ENCODE data around the gene NCK2.

DNA sequence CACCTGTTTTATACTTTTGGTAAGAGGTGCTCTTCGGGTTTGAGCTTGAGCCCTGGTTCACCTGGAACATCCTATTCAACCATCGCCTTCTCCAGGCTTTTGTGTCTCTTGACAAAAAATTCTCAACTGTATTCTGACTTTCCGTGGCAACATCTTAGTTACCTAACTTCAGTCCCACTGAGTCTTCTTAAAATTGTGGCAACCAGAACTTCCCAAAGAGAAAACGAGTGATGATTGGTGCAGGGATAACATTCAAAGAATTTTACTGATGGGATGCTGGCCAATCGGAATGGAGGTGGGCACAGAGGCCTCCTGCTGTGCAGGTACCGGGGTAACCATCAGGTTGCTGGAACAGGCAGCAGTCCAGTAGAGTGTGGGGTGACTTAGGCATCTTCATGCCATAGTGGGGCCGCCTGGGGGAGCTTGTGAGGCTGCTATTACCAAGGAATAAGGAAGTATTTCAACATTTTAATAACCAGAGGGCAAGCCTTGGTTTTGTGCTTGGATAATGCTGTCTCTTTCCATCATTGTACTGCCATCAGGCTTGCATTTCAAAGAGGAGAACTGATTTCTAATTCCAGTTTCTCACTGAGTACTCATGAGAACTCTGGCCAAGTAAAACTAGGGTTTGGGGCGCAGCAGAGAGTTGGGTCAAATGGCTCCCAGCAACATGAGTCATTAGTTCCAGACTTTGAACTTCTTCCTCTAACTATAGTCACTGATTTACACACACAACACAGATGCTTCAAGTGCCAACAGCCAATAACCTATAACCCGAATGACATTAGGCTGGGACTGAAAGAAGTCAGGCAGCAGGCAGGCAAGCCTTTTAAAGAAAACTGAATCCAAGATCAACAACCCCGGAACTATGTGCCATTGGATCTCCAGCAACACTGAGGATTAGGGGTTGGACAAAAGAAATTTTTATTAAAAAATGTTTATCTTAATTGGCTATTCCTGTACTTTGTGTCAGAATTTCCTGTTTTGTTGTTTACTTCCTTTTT is 56.0 kb upstream of the FHL2 start:
- PRO-cap, result no peak

DNA sequence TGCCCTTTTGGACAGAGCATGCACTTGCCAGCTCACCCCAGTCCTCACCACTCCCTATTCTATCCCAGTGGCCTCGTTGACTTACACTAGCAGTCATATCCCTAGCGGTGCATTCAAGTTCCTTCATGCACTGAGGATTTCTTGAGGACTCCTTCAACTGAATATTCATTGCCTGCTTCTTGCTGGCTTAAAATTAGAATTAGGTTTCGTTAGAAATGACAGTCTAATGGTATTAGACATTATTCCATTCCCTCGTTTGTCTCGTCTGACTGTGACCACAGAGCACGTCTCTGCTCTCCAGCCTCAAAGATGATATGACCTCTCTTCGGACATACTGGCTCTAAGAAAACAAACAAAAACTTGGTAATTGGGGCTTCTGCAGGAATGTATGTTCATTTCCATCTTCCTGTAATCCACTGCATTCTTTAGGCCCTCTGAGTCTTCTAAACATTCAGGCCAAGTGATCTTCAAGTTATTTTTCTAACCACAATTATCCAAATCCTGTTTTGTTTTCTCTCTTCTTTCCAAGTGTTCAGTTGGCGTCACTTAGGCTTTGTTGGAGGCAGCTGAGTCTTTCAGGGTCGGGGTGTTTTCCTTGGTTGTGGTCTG is 88.2 kb upstream of the FHL2 start:
- PRO-cap, result no peak

DNA sequence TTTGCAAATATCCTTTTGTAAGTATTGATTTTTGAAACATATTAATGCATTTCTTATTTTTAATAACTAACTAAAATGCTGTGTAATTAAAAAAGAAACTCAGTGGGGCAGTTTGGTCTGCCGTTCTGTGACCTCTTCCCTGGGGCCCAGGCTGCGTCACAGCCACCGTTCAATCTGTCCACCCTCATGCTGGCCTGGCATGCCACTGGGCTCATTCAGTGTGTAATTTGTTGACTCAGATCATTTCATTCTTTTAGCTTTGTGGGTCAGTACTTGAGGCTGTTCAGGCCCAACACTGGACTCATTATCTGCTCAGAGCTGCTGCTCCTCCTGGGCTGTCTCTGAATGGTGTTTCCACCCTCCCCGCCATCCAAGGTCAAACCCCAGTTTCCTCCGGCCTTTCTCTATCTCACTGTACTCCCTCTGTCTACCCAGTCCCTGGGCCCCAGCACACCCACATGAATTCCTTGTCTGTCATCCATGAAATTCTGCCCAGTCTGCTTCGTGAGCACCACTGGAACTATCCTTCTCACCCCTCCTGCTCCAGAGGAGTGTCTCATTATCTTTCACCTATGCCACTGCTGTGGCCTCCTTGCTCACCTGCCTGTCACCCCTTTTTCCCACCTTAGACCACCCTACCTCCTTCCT is 152.4 kb upstream of the NCK2 start:
- PRO-cap, result no peak

- PRO-cap, result bidirectional peak, plus-strand start at chr2:105744912, minus-strand start at chr2:105744737
Measured at GRCh38 chr2:105744601-105745199, at the start of gene NCK2. NCK2 (plus strand) TSS chr2:105744912.

GRCh38 chr2:105755842-105756317 is 11.2 kb downstream of the NCK2 start:
- PRO-cap, result no peak

GRCh38 chr2:105789789-105790747 is 45.4 kb downstream of the NCK2 start:
- PRO-cap, result no peak

GRCh38 chr2:105843894-105844556 is 99.3 kb downstream of the NCK2 start:
- PRO-cap, result no peak

DNA sequence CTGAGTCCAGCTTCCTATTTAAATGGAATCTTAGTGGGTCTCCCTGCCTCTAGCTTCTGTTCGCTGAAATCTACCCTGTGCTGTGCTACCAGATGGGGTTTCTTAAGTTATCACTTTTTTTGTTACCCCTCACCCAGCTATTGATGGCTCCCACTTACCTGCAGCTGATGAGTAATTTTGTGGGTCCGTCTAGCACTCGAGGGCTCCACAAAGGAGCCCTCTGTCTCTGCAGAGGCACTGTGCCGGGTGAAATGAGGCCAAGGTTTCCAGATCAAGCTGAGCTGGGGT is 128.1 kb upstream of the ECRG4 start:
- PRO-cap, result no peak

DNA sequence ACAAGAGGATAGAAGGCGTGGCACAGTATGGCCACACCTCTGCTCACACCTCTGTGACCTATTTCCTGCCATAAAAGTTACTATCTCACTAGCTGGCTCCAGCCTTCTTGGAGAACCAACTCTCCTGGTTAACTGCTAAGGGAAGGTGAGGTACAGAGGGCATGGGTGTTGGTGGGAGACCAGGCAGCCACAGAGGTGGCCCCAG is 37.2 kb upstream of the ECRG4 start:
- PRO-cap, result no peak

DNA sequence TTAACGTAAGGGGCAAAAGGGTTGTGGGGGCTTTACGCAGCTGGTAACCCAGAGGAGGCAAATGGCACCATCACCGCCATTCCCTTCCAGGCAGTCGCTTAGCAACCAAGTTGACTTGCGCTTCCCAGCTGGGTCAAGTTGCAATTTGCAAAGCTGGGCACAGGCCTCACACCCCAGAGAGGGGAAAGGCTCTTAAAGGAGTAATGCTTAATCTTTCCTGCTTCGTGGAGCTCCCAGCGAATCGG is 583 bp downstream of the ECRG4 start:
- PRO-cap, result no peak

DNA sequence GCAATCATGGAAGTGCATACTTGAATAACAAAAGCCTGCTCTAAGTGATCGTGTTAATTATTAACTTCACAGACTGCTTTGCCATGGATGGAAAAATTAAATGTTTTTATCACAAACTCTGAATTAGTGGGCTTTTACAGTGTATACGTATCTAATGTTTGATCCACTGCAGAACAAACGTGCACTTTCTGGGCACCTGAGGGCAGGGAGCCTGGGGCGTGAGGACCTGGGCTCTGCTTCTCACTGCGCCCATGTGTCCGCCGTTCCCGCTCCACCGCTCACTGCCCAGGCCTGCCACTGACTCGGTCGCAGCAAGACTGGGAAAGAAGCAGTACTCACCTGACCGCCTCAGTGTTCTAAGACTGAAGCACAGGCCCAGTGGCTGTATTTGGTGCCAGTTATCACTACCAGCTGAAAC is 48.0 kb downstream of the ECRG4 start:
- PRO-cap, result no peak

GRCh38 chr2:106124804-106125535 is 59.5 kb downstream of the ECRG4 start:
- PRO-cap, result no peak

DNA sequence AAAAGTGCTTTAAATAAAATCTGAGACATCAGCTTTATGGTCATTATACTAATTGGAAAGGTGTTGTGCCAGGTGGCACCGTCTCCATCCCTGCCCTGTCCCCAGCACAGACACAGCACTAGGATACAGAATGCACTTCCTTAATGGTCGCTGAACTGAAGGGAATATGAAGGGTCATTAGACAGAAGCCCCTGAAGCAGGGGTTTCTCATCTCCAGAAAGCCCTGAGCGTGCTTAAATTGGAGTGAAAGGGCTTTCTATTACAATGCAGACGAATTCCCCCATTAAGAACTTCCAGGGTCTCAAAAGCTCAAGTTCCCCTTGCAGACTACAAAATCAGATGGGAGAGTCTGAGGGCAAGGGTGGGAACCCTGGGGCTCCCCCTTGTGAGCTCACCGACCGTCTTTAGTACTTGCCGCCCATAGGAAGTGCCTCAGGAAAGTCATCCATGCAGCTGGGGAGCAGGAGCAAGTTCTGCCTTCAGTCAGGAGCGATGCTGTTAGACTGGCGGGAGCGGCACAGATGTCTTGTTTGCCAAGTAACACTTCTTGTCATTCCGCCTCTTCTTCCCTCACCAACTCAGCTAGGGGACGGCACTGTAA is 34.4 kb downstream of the UXS1 start:
- PRO-cap, result no peak

- PRO-cap, result no peak
Measured at GRCh38 chr2:106160890-106161324, 33.2 kb downstream of the UXS1 start.

DNA sequence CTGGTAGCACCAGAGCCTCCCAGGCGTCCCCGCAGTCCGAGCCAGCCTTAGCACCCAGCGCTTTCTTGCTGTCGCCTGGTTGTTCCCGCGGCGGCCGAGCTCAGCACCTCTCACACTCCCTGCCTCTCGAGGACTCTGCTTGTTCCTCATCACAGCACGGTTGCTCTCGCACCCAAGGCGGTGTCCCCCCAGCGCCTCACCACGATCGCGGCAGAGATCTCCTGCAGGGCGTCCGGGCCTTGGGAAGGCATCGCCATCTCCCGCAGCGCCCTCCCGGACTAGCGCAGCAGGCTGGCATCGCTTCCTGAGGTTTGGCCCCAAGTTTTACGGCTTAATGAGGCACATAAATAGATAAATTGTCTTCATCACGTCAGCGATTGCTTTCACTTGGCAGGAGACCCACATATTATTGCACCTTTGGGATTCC is 125.4 kb downstream of the RGPD3 start:
- PRO-cap, result no peak

DNA sequence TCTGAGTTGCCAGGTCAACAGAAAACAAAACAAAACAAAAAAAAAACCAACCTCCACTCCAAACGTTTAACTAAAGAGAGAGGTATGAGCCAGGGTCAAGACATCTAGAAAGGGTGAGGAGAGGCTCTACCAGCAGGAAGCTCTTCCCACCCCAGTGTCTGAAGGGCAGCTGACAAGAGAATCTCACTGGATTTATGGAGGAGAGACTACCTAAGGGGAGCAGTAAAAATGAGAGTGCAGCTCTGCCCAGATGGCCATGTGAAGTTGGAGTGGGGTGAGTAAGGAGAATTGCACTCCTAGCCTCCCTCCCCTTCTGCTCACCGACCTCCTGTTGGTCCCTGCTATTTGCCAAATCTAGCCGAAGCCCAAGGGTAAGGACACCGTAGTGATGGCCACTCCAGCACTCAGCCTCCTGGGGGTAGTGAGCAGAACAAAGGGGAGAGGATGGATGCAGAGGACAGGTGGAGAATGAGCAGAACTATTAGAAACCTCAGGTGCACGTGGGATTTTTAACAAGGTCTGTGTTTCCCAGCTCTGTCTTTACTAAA is 184.2 kb downstream of the ST6GAL2 start:
- PRO-cap, result no peak

- PRO-cap, result no peak
Measured at GRCh38 chr2:108471306-108472265, 22.6 kb downstream of the GCC2 start.

- PRO-cap, result no peak
Measured at GRCh38 chr2:108591141-108591795, 57.0 kb downstream of the LIMS1 start.

DNA sequence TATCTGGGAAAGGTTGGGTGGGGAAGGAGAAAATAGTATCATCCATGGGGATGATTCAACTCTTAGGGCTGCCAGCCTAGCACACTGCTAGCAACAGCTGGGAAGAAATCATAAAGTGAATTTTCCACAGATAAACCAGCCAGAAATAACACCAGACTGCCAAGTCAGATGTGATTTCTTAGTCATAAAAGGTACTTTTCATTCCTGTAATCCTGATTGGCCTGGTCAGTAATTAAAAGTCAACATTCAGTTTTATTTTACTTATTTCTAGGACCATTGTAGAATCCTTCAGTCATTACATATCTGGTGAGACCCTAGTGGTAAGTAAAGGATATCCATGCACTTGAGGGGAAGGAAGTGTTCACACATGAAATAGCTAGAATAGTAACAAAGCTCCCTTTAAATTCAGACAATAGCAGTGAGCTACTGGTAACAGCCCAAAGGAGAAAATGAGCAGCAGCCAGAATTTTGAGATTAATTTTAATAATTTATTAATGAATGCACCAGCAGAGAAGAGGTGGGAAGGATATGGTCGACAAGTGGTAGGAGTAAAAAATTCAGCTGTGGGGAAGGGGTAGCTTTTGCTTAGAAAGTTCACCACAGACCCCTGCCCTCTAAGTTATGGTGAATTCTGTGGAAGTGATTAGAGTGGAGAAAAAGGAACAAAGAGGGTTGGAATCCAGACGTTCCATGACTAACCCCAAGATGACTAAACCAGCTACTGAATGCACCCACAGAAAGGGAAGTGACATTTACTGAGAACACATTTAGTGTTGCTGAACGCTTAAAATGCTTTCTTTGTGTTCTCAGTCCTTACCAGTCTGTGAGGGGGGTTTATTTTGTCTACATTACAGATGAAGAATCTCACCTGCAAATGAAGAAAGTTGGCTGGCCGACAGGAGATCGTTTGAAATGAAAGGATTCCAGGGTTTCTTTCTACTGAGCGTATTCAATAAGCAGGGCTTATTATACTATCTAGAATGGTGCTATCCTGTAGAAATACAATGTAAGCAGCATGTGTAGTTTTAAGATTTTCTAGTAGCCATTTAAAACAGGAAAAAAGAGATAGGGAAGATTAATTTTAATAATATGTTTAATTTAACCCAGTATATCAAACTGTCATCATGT is 59.7 kb downstream of the LIMS1 start:
- PRO-cap, result unidirectional peak, plus-strand start at position 794 of the sequence

DNA sequence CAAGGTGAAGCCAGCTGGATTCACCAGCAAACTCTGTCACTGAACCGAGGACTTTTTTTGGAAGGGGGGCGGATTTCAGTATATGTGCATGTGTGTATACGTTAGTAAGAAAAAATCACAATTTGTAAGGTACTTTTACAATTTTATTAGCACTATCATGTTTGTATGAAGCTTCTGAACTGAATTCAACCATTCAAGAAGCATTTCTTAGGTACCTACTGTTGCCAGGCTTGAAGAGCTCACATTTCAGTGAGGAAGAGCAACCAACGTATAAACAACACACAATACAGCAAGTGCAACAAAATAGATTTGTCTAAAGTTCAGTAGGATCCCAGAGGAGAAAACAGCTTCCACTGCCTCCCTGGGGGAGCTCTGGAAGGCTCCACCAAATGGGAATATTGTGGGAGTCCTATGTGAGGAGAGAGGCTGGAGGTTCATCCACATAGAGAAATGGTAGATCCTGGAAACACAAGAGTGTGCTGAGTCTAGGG is 72.2 kb downstream of the LIMS1 start:
- PRO-cap, result no peak